HT1080 (cell line): ENCODE results near the genes WDR7 and FECH.

RAMPAGE:
- cytosol, long total RNA: no peak
- long total RNA: start-site peak on the plus strand at chr18:56651340-56651371, 11 reads
- nucleus, long total RNA: no peak
These were observed at the start of gene WDR7 for GRCh38 chr18:56650820-56651815. WDR7 (plus strand) TSS chr18:56651359.

DNA sequence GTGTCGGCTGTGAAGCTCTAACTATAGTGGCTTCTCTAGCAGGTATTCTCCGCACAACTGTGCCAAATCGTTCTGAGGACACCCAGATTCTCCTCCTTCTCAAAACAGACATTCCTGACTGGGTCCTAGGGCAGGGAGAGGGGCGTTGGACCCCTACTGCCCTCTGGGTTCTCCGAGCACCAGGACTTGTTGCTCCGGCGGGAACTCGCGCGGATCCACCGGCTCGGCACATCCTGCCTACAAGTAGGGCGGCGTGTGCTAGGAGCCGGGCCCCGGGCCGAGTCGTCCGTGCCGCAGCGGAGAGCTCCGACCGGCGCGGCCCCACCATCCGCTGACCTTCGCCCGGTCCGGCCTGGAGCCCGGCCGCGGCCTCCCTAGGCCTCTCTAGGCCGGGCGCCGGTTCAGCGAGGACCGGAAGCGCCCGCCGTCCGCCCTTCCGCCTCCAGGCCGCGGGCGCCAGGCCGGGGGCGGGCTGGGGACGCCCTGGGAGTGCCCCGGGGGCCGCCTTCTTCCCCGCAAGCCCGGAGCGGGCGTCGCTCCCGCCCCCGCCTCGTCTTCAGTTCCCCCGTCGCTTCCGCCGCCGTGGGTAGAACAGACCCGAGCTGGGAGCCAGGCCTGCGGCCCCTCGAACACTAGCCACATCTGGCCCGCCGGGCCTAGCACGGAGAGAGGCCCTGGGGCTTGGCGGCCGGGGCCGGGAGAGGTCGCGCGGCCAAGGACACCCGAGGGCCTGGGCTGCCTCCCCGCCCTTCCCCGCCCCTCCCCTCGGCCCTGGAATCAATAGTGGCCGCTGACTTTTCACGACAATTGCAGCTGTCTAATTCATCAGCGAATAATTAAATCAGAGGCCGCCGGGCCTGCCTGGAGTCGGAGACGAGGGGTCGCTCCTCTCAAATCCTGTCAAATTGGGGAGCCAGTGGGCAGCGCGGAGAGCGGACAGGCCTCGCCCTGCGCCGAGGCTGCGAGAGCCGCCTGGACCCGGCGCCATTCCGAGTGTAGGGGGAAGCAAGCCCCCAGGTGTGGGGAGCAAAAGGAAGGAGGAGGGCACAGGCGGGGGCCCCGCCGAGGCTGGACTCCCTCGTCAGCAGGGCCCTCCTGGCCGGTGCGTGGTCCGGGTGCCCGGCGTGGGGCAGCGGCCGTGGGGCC lies 7.4 kb upstream of the ONECUT2 start:
RAMPAGE:
- cytosol, long total RNA: no peak
- long total RNA: no peak
- nucleus, long total RNA: no peak

DNA sequence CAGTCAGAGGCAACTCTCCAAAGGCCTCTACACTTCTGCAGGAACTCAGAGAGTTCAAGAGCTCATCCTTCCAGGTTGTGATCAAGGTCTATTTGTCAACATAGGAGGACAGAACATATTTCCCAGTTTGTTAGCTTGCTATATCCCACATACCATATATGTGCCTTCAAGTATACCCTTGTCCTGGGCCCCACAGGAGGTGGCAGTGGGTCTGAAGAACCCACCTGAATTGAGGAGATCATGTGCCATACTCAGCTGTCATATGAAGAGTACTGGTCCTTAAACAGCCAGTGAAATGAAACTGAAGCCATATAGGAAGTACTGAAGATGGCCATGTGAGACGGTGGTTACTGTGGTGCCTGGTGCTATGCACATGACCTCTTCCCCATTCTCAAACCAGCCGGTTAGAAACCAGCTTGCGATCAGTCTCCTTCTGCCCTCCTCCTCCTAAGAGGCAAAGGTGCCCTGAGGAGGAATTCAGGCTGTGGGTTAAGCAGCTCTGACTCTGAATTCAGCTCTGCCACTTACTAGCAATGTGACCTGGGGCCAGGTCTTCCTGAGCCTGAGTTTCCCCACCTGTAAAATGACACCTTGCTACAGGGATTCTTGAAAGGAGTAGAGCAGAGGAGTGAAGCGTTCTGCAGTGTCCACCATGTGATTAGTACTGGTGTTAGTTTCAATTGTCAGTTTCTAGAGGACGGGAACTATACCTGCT lies 5.3 kb downstream of the FECH start:
RAMPAGE:
- cytosol, long total RNA: no peak
- long total RNA: no peak
- nucleus, long total RNA: no peak

RAMPAGE:
- cytosol, long total RNA: start-site peak on the minus strand at chr18:57586608-57586732, 686 and 407 reads in 2 replicates
- long total RNA: start-site peak on the minus strand at chr18:57586599-57586712, 198 reads
- nucleus, long total RNA: start-site peak on the minus strand at chr18:57586682-57586738, 67 and 29 reads in 2 replicates
These were observed at the start of gene FECH for GRCh38 chr18:57586239-57587371. FECH (minus strand) TSS chr18:57586702.

RAMPAGE:
- cytosol, long total RNA: no peak
- long total RNA: no peak
- nucleus, long total RNA: no peak
These were observed 58.7 kb downstream of the ATP8B1 start for GRCh38 chr18:57744216-57744933.

DNA sequence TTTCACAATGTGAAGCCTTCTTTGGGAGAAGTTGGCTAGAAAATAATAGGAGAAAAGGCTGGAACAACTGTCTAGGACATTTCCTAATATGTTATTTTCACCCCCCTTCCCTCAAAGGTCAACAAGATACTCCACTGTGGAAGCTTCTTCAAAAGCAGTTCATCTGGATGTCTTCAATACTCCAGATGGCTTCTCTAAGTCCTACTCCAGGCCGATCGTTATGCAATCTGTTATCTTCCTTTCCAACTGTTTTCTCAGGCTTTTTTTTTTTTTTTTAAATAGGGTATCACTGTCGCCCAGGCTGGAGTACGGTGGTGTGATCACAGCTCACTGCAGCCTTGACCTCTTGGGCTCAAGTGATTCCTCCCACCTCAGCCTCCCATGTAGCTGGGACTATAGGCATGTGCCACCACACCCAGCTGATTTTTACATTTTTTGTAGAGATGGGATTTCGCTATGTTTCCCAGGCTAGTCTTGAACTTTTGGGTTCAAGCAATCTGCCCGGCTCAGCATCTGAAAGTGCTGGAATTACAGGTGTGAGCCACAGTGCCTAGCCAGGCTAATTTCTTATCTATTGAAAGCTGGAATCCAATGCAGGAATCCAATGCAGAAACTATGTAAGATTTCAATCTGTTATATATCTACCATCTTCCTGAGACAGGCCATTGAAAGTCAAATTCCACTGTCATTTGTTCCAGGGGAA lies 26.2 kb downstream of the ATP8B1 start:
RAMPAGE:
- cytosol, long total RNA: no peak
- long total RNA: no peak
- nucleus, long total RNA: no peak

DNA sequence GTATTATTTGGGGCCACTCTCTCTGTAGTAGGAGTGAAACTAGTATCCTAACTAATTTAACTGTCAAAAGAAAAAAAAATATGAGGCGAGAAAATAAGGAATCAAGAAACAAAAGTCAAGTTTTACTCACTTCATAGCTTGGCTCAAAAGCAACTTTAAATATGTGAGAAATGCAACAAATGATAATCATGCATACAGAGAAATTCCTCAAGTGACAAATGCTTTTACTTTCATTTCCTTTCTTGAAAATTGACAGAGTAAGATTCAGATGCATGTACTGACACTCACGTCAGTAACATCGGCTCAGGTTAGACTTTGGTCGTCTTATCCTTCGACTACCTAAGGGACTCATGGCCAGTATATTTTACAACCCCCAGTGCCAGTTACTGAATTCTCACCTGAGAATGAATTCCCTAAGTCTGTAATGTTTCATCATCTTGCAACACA lies 30.2 kb upstream of the ATP8B1 start:
RAMPAGE:
- cytosol, long total RNA: no peak
- long total RNA: no peak
- nucleus, long total RNA: no peak

DNA sequence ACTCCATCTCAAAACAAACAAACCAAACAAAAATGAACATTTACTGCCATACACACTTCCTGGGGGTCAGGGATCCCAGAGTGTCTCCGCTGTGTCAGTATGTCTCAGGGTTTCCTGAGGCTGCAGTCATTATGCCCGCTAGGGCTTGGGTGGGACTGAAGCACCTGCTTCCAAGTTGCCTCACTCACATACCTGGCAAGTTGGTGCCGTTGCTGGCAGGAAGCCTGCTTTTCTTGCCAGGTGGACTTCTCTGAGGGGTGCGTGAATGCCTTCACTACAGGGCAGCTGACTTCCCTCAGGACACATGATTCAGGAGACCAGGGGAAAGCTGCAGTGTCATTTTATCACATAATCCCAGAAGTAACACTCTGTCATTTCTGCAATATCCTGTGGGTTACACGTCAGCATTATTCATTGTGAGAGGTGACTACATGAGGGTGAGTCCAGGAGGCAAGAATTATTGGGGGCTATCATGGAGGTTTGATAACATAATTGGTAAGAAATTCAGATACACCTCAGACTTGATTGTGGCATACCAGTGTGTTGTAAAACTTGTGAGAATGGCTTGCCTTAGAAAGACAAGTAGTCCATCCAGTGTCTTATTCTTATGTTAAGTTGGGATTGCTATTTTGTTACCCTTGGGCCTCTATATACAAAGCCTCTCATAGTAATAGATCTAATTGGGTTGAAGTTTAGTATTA lies 44.0 kb downstream of the NEDD4L start:
RAMPAGE:
- cytosol, long total RNA: no peak
- long total RNA: no peak
- nucleus, long total RNA: no peak

DNA sequence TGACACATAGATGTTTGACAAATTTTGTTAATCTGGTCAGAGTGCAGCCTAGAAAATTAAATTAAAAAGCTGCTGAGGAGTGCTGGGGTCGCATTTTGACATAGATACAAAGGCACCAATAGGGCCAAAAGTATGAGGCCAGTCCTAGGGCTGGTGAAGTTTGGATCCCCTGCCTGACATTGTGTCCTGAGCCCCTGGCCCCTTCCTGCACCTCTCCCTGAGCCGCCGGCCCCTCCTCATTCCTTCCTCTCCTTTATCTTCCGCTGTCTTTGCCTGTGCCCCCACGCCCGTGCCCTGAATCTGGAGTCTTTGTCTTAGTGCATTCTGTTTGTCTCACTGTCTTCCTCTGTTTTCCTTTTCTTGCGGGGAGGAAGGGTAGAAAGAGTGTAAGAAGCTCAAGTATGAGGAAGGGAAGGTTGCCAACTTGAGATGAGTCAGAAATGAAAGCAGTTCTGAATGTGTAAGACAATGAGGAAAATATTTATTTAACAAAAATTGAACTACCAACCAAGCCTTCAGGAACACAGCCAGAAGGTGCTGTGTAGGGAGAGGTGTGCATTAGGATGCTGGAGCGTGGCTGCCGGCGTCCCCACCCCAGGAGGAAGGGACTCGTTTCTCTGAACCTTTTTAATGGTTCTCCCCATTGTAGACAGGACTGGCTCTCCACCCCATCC lies 133.0 kb downstream of the NEDD4L start:
RAMPAGE:
- cytosol, long total RNA: no peak
- long total RNA: no peak
- nucleus, long total RNA: no peak

RAMPAGE:
- cytosol, long total RNA: no peak
- long total RNA: no peak
- nucleus, long total RNA: no peak
These were observed 290.8 kb downstream of the ALPK2 start for GRCh38 chr18:58338160-58338389.

RAMPAGE:
- cytosol, long total RNA: no peak
- long total RNA: no peak
- nucleus, long total RNA: no peak
These were observed 230.1 kb downstream of the ALPK2 start for GRCh38 chr18:58398579-58399440.

DNA sequence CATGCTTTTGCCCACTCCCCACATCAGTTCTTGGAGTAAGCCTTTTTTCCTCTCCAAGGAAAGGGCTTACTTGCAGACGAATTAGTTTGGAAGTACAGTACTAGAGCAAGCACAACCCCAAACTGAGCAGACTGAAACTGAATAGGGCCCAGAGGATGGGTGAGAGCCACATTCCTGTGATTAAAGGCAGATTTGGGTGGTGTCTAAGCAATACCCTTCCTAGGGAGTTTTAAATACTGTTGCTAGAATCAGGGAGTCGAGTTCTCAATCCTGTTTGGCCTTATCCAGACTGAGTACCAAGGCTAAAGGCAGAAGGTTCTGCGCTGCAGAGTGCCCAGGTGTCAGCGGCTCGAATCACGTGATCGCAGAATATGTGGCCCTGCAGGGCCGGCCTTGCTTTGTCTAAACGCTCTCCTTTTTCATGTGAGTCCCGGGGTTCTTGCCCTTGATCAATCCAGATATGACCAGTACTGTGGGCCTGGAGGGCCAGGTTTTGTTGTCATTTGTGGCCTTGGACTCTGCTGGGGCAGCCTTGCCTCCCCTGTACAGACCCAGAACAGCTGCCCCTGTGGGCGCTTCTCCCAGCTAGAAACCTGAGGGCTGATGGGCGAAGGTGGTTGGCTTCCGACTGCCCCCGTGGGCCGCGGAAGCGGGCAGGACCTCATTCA lies 225.2 kb downstream of the ALPK2 start:
RAMPAGE:
- cytosol, long total RNA: no peak
- long total RNA: no peak
- nucleus, long total RNA: no peak

DNA sequence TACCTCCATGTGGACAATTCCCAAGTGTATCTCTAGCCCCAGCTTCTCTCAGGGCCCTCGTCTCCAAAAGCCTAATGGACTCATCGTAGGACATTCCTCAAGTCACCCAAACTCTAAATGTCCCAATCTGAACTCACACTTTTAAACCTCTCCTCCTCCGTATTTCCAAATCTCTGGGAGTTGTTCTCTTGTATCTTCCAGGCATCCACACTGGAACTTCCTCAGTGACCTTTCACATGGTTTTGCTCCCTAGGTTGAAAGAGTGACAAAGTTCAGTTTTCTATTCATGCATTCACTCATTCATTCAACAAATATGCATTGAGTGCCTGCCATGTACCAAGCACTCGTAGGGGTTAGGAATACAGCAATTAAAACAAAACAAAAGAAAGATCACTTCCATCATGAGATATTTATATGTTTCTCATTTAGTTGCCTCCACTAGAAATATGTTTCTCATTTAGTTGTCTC lies 220.2 kb downstream of the ALPK2 start:
RAMPAGE:
- cytosol, long total RNA: no peak
- long total RNA: no peak
- nucleus, long total RNA: no peak

DNA sequence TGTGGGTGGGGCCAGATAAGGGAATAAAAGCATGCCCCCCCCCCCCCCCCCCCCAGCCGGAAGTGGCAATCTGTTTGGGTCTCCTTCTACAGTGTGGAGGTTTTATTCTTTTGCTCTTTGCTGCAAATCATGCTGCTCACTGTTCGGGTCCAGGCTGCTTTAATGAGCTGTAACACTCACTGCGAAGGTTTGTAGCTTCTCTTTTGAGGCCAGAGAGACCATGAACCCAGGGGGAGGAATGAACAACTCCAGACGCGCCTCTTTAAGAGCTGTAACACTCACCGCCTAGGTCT lies 168.6 kb downstream of the ALPK2 start:
RAMPAGE:
- cytosol, long total RNA: no peak
- long total RNA: no peak
- nucleus, long total RNA: no peak

RAMPAGE:
- cytosol, long total RNA: no peak
- long total RNA: no peak
- nucleus, long total RNA: no peak
These were observed 51.5 kb downstream of the ALPK2 start for GRCh38 chr18:58577351-58577748.

DNA sequence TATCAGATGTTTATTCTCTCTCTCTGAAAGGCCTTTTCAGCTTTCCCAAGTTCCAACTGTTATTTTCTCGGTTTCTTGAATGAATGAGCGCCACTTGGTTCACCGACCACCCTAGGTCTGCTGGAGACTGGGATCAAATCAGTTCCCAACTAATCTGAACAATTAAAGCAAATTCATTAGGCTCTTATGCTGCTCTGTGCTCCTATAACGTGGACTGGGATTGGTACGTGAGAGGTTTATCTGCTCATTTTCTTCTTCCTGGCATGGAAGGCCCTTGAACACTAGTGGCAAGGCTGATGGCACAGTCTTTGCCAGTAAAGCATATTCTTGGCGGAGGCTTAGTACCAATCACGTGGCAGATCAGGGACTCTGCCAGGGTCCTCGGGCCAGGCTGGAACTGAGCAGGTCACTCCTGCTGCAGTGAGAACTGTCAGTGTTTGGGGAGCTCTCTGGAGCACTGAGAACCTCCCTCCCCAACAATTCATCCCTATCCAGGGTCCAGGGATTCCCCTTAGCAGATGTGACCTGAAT lies 3.6 kb upstream of the ALPK2 start:
RAMPAGE:
- cytosol, long total RNA: no peak
- long total RNA: no peak
- nucleus, long total RNA: no peak

DNA sequence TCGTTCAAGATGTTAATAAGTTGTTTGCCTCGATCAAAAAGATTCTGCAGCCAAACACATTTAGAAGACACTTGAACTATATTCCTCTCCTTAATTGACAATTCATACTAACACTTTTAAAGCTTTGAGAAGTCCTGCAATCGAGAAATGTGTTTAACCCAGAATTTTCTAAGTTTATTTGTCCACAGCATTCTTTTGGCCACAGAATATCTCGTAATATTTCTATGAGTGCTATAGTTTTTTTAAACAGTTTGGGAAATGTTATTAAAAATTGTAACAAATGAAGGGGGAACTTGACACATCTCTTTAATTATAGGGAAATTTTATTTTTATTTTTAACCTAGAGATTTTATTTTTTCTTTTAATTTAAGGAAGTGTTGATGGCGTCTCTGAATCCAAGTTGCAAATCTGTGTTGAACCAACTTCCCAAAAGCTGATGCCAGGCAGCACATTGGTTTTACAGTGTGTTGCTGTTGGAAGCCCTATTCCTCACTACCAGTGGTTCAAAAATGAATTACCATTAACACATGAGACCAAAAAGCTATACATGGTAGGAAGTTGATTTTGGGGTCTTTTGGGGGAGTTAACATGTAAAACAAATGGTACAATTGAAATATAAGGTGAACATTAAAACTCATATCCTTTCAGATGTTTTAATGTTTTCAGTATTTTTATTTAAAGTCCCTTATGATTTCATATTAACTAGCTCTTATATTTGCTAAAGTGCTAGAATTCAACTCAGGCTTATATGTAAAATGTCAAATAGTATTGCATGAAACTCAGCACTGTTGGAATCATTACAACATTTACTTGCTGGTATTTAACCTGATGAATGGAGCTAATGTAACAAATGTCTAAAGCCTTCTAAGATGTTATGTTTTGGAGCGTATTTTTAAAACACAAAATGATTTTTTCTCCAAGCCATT lies 38.0 kb downstream of the MALT1 start:
RAMPAGE:
- cytosol, long total RNA: no peak
- long total RNA: no peak
- nucleus, long total RNA: no peak

RAMPAGE:
- cytosol, long total RNA: no peak
- long total RNA: no peak
- nucleus, long total RNA: no peak
These were observed 83.4 kb downstream of the MALT1 start for GRCh38 chr18:58754603-58755082.

DNA sequence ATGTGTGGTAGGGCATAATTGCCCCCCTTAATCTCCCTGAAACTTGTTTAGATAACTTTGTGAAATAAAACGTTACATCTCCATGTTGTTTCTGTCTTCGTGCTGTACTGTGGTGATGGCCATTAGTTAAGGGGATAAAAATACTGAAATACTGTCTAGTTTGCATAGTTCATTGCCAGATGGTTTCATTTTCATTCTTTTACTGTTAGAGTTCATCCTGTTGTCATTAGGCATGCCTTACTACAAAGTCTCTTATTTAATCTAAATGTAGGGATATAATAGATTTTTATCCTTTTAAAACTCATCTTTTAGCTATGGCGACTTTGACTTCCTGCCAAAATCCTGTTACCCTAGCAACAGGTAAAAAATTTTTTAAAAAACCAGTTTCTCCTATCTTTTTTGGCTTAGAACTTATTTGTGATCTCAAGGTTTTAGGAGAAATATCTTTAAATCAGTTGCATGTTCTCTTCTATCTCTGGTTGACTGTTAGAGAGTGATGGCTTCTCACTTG lies 99.3 kb downstream of the ZNF532 start:
RAMPAGE:
- cytosol, long total RNA: no peak
- long total RNA: no peak
- nucleus, long total RNA: no peak

DNA sequence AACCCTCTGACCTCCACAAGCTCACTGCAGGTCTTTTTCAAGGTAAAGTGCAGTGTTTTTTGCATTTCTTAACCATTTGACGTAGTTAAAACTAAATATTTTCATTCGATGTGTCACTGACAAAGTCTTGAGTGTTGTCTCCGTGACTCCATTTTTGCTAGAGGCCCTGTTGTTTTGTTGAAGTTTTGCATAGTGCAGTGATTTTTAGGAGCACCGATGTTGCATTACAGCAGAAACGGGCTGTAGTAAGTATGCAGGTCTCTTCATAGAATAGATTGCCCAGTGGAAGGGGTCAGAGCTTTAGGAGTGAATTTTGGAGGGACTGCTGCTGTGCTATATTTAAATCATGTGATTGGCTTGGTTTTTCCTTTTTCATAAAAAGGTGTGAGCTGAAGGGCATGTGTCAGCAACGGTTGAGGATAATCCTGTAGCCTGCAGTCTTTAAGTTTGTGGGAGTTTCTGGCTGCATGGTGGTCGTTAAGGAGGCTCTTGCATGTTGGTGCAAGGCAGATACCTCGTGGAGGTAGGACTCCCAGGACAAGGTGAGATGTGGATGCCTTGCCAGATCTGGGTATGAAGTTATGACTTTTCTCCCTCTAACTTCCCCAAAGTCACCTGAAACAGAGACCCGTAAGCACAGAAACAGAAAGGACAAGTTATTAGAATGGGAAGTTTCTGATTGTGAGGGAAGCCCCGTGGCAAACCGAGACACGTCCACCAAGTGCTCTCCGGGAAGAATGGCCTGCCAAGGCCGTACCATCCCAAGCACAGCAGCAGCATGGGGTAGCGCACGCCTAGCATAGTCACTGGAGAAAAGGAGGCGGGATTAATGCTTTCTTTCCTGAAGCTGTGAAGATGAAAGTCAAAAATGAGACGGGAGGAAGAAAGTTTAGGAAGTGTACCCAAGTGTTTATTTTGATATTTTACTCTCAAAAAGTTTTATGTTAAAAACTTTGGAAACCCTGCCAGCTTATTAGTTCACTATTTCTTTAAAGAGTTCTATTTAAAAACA lies 110.4 kb downstream of the ZNF532 start:
RAMPAGE:
- cytosol, long total RNA: no peak
- long total RNA: no peak
- nucleus, long total RNA: no peak